ENCODE data around the genes CATSPERB and TRIP11.

GRCh38 chr14:89427974-89429311 lies 11.4 kb upstream of the FOXN3 start:
- PRO-cap, result unidirectional peak, plus-strand start at chr14:89428363

DNA sequence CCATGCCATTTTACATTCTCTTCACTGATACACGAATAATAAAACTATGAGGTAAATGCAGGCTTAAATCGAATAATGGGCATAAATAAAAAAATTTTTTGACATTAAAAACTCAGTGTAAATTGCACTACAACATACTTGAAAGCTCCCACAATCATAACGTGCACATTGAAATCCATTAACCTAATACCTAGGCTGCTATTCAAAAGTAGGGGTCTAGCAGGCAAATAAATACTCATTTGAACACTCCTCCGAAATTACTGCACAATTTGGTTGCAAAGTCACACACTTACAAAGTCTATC lies 76.1 kb upstream of the FOXN3 start:
- PRO-cap, result no peak

GRCh38 chr14:89541639-89542012 lies 124.6 kb upstream of the FOXN3 start:
- PRO-cap, result no peak

DNA sequence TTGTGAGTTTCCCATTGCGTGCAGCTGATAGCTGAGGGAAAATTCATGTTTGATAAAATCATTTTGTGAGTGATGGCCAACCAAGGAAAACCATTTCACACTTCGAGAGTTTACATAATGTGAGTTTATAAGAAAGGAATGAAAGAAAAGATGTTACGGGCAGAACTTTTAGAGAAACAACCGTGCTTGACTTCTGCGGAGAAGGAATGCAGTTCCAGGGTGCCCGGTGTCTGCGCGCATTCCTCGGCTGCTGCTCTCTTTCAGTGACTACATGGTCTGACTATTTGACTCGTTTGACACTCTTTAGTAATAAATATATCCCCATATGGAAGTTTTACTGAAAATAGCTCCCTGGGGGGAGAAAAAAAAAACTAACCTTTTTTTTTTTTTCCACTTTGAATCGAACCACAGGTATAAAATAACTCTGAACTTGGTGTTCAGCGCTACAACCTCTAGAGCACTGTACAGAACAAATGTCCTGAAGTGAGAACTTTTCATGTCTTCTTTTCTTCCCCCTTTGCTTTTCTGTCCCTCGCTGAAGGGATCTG lies 140.7 kb downstream of the EFCAB11 start:
- PRO-cap, result no peak

DNA sequence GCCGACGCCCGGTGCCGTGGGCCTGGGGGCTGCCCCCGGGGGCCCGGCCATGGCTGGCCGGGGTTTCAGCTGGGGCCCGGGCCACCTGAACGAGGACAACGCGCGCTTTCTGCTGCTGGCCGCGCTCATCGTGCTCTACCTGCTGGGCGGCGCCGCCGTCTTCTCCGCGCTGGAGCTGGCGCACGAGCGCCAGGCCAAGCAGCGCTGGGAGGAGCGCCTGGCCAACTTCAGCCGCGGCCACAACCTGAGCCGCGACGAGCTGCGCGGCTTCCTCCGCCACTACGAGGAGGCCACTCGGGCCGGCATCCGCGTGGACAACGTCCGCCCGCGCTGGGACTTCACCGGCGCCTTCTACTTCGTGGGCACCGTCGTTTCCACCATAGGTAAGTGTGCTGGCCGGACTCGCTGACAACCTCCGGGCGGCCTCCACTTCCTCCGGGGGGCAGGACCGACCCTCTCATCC lies 394 bp downstream of the KCNK13 start:
- PRO-cap, result no peak

DNA sequence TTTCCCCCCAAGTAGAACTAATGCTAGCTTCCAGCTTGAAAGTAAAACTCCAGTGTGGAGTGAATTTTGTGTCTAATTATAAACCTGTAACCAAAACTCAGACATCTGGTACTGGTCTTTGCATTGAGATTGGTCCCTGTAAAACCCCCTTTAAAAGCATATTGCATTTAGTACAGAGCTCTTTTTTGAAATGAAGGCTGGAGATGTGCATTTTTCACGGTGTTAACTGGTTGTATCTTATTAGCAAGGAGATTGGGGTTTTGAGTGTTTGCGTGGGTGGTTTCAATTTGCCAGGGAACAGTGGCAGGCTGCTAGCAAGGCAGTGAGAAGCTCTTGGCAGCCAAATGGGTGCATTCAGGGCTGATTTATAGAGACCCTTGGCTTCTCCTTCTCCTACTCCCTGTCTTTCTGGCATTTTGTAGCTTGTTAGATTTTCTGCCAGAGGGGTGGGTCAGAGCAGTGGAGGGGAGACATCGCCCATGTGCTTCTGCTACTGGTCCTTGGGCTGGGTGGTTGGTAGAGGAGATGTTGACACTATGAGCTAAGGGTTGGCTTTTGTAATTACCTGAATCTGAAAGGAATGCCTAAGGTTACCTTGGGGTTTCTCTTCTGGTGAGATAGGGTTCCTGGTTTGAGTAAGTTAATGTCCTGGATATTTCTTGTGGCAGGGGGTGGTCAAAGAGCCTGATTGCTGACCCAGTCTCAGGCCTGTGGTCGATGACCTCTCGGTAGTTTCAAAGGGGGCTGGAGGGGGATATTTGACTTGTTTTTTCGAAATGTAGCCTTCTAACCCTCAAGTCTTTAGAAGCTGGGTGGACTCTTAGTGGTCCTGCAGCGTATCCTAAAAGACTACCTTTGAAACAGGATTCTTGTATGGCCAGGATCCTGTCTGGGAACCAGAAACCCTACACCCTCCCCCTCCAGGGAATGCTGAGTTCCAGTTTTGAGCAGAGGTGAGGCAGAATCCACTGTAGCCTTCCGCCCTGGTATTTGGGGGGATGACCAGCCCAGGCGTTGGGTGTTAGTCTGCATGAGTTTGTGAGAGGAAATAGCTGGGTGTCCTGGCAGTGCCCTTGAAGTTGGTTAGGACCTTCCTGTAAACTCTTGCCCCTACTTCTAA lies 9.7 kb downstream of the CALM1 start:
- PRO-cap, result no peak

GRCh38 chr14:90803699-90804097 lies 12.5 kb downstream of the TTC7B start:
- PRO-cap, result no peak

GRCh38 chr14:91061040-91061747 lies 753 bp upstream of the RPS6KA5 start:
- PRO-cap, result no peak

DNA sequence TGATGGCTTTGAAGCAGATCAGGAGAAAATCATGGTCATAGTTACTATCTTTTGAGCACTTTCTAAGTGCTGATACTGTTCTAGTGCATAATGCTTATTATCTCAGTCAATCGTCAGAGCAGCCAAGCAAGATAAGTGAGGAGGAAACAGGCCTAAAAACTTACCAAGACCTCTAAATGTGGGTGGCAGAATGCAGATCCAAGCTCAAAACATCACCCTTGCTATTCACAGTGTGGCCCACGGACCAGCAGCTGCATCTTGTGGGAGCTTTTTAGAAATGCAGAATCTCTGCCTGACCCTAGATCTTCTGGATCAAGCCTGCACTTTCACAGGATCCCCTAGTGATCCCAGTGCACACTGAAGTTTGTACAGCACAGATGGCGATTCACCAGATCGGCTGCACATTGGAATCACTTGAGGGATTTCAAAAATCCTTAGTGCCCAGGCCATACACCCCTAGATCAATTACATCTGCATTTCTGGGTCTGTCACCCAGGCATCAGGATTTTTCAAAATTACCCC lies 408 bp upstream of the DGLUCY start:
- PRO-cap, result no peak

- PRO-cap, result no peak
Observed at GRCh38 chr14:91215762-91216216, 28.7 kb downstream of the GPR68 start.

- PRO-cap, result no peak
Observed at GRCh38 chr14:91229380-91230091, 15.0 kb downstream of the GPR68 start.

GRCh38 chr14:91310566-91311180 lies 66.2 kb upstream of the GPR68 start:
- PRO-cap, result no peak

DNA sequence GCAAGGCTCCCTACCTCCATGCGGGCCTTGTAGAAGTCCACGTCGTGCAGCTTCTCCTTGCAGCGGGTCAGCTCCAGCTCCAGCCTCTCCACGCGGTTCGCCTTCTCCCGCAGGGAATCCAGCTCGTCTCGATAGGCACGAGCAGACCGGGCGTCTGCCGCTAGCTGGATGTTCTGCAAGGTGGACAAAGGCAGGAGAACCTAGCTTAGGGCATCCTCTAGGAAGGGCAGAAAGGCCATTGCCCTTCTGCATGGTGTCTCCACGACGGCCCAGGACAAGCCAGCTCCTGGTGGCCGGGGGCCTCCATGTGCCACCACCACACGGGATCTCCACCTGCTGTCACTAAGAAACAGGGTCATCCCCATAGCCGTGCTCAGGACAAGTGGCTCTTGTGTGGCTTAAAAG lies 79.6 kb downstream of the CCDC88C start:
- PRO-cap, result no peak

GRCh38 chr14:91573900-91575011 lies 64.1 kb upstream of the PPP4R3A start:
- PRO-cap, result no peak

GRCh38 chr14:91580405-91580680 lies 70.2 kb upstream of the PPP4R3A start:
- PRO-cap, result no peak

- PRO-cap, result no peak
Observed at GRCh38 chr14:91732003-91732468, at the start of gene CATSPERB. CATSPERB (minus strand) TSS chr14:91732086.

DNA sequence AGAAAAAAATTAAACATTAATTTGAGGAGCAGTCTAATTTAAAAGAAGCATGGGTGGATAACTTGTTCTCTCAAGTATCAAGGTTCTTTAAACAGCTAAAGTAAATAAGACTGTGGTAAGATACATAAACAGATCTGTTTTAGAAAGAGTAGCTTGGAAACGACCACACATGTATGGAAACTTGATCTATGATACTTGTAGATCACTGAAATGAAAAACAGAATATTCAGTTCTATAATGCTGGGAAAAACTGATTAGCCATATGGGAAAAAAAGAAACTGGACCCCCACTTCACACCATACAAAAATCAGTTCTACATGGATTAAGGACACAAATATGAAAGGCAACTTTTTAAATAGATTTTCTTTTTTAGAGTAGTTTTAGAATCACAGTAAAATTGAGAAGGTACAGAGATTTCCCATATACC lies 35.9 kb downstream of the TC2N start:
- PRO-cap, result no peak

- PRO-cap, result unidirectional peak, plus-strand start at chr14:91946015
Observed at GRCh38 chr14:91945907-91946553, 1.5 kb downstream of the FBLN5 start.

- PRO-cap, result bidirectional peak, plus-strand start at chr14:92040181, minus-strand start at chr14:92040037
Observed at GRCh38 chr14:92039954-92040613, at the start of gene TRIP11. TRIP11 (minus strand) TSS chr14:92040059.

- PRO-cap, result no peak
Observed at GRCh38 chr14:92494849-92495415, 18.6 kb upstream of the RIN3 start.